ENCODE data around the genes PNPLA4, ANOS1, SHROOM2, MID1 and HCCS.

DNA sequence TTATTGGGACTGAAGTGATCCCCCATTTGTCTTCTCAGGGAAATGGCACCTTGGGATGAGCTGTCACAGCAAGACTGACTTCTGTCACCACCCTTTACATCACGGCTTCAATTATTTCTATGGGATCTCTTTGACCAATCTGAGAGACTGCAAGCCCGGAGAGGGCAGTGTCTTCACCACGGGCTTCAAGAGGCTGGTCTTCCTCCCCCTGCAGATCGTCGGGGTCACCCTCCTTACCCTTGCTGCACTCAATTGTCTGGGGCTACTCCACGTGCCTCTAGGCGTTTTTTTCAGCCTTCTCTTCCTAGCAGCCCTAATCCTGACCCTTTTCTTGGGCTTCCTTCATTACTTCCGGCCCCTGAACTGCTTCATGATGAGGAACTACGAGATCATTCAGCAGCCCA is 111.4 kb upstream of the PUDP start:
- CAGE, long polyA plus RNA: no peak
- RRBS: no CpG with 5 or more reads among the region's 9 CpGs

DNA sequence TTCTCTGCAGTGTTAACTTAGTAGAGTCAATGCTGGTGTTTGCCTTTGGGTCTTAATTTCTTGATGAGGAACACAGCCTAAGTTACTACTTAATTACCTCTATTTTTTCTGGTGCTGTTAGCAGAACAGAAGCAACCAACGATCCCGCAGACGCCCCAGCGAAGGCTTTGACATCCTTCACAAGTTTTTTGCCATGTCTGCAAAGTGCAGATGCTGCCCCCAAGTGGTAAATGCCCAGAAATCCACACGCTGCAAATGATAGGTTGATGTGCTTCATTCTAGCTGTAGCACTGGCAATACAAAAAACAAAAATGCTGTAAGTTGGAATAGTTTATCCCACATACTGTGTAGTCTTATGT is 1.4 kb downstream of the PNPLA4 start:
- CAGE, long polyA plus RNA: no peak
- RRBS: no CpG with 5 or more reads among the region's 5 CpGs

GRCh38 chrX:7926740-7928101 is at the start of gene PNPLA4:
Gene PNPLA4 (minus strand): TSS chrX:7927413.
- CAGE, long polyA plus RNA: start-site peak on the minus strand at chrX:7927375-7927453, 333 and 550 reads in 2 replicates; start-site peak on the minus strand at chrX:7927699-7927735, 67 and 516 reads in 2 replicates
- RRBS: 11% methylated on average over 25 of the region's 72 CpGs

DNA sequence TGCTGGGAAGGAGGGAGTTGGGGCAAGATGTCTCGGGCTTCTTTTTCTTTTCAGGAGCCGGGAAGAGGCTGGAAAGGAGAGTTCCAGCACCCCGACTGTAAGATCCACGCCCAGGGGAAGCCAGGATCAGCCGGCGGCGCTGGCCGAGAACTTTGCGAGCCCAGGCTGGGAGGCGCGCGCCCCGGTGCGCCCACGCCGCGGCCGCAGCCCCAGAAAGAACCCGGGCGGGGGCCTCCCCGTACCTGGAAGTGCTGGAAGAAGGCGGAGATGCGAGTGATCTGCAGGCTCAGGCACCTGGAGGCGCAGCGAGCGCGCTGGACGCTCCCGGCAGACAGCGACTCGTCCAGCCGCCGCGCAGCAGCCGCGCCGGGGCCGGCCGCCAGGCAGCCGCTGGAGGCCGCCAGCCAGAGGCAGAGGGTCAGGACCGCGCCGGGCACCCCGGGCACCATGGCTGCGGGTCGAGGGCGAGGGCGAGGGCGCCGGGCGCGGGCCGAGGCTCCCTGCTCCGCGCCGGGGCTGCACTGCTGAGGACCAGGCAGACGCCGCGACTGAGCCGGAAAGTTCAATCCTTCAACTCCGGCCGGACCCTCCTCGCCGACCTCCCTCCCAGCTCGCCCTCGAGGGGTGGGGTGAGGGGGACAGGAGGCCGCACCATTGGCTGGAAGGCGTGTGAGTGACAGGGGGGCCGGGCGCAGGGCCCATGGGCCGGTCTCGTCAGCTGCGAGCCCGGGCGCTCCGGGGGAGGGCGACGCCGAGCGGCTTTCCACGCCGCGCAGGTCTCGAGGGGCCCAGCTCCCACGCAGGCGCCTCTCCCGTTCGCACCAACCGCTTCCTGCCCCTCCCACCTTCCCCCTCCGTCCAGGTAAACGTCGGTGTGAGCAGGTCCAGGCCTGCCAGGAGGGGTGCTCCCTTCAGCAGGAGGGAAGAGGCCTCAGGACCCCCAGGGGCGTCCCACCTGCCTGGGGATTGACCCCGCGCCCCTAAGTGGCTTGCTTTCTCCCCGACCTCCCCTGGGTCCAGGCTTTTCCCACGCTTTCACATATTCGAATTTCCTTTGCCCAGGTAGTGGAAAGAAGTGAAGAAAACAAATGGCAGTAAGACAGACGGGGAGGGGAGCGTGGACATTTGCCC is at the start of gene ANOS1:
ANOS1 (minus strand) TSS at position 550 of the 1,131 bp plus-strand sequence.
- CAGE, long polyA plus RNA: no peak
- RRBS: 6% methylated on average over 48 of the region's 101 CpGs

DNA sequence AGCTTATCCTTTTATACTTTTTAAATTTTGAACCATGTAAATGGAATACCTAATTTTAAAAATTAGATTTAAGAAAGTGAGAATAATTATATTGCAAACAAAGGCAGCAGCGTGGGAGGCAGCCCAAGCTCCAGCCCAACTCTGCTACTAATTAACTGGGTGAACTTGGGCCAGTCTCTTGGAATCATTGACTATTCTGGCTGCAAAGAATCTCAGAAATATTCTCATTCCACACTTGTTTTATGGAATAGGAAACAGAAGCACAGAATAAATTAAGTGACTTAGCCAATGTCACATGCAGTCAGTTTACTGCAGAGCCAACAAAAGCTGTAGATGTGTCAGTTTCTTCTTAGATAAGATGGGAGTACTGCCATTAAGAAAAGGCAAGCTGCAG is 132.6 kb upstream of the FAM9B start:
- CAGE, long polyA plus RNA: no peak
- RRBS: no CpG with 5 or more reads among the region's 1 CpG

- CAGE, long polyA plus RNA: no peak
- RRBS: no CpG with 5 or more reads among the region's 6 CpGs
These were observed 8.4 kb upstream of the TBL1X start for GRCh38 chrX:9456363-9457023.

GRCh38 chrX:9516748-9517290 is 52.0 kb downstream of the TBL1X start:
- CAGE, long polyA plus RNA: no peak
- RRBS: no CpG with 5 or more reads among the region's 7 CpGs

DNA sequence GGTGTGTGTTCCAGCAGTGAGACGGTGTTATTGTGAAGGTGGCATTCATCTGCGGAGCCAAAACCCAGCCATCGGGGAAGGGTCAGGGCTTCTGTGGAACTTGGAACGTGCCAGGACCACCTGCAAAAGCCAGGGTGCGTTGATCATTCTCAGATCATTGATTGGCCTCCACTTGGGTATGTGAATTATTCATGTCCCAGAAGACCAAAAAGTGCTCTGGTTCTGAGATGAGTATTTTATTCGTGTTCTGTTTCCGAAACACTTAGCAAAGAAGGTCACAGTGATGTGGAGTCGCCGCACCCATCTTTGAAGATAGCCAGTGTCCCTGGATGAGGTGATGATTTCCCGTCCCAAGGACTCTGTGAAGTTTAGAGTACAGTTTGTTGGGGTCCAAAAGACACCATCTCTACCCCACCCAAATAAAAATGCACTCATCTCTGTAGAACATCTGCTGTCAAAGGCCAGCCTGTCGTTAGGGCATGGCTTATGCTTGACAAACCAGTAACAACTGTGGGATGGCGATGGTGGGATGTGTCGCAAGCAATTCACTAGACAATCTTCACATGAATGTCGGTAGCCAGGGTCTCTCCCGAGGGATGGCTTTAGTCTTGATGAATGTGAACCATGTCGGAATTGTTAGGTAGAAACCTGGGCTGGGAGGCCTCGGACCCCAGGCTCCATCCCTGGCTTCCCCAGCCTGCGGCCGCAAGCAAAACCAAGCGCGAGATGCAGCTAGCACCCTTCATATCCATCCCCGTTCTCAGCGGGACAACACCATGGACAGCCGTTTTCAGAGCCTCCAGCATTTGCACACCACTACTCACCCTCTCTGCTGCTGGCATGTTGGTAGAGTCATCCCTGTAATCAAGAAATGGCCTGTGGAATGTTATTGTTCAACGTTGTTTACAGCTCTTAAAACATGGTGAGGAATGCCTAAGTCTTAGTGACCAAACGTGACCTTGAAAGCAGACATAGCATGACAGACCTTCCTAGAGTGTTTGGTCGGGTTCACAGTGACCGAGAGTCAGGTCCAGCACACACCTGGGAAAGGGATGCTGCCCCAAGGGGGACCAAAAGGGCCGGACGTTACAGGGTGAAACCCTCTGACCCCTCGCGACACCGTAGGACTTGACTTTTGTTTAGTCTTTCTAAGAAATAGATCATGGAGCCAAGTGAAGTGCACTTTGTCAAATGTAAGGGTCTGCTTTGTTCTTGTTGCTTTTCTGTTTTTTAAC is 47.1 kb downstream of the GPR143 start:
- CAGE, long polyA plus RNA: no peak
- RRBS: no CpG with 5 or more reads among the region's 33 CpGs

GRCh38 chrX:9786182-9786794 is at the start of gene SHROOM2:
Gene SHROOM2 (plus strand): TSS chrX:9786429.
- CAGE, long polyA plus RNA: no peak
- RRBS: 5% methylated on average over 37 of the region's 94 CpGs

DNA sequence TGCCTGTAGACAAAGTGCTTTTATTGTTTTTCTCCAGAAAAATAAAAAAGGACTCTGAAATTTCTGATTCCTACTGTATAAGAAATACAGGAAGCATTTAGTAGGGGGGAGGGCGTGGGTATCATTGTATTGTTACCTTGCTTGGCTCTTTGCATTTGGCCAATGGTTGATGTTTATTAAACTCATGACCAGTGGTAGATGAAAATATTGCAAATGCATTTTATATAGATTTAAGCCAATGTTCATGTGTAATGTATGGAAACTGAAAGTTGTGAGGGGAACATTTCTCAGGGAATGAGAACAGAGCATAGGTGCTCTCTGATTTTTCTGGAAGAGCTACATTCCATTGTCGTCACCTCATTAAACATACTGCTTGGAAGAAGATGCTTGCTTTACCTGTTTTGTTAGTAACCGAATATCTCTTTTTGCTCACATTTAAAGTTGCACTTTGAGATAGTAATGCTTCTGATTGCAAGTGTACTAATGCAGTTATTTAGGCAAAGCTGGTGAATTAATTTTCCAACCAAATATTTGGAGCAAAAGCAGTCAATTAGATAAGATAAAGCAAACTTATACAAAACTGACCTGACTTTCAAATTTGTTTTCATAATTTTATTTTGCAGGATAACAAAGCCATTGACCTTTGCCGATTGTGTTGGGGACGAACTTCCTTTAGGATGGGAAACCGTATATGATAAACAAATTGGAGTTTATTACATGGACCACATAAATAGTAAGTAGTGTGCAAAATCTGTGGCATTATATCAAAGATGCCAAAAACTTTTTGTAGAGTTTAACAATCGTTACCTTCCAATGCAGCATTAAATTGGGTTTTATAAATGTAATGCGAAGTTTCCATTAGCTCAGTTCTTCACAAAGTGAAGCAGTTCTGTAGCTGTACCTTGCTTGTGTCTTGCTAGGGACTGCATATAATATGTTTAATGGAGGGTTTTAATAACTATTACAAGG is 93.7 kb upstream of the CLCN4 start:
- CAGE, long polyA plus RNA: no peak
- RRBS: no CpG with 5 or more reads among the region's 8 CpGs

DNA sequence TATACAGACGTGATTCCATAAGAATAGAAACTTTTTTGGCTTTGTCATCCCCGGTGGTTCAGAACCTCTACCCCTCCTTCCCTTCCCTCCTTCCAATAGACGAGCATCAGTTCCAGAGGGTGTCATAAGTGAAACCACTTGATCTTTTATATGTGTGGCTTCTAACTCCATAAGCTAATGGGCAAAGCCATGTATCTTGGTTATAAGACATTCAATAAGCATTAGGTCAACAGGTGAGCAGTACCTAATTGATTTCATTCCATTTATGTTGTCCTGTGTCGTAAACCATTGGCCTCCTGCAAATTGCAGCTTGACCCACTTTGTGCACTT is 58.0 kb upstream of the CLCN4 start:
- CAGE, long polyA plus RNA: no peak
- RRBS: no CpG with 5 or more reads among the region's 4 CpGs

DNA sequence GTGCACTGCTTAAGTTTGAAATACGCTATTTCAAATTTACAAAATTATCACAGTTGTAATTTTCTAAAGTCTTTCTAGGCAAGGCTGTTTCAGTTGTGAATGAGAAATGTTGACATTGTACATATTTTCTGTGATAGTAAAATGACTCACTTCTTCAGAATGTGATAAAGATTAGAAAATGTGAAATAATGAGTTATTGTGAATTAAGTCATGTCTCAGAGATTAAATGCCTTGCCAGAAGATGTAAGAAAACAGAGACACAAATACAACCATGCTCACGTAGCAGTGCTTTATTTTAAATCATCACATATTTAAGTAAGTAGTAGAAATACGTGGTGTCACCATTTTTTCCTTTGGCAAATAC is 763 bp downstream of the CLCN4 start:
- CAGE, long polyA plus RNA: no peak
- RRBS: no CpG with 5 or more reads among the region's 3 CpGs

GRCh38 chrX:10620145-10620815 is at the start of gene MID1:
Gene MID1 (minus strand): TSS chrX:10620585.
- CAGE, long polyA plus RNA: no peak
- RRBS: 13% methylated on average over 16 of the region's 46 CpGs

- CAGE, long polyA plus RNA: no peak
- RRBS: no CpG with 5 or more reads among the region's 6 CpGs
These were observed 57.0 kb upstream of the MID1 start for GRCh38 chrX:10677318-10677827.

DNA sequence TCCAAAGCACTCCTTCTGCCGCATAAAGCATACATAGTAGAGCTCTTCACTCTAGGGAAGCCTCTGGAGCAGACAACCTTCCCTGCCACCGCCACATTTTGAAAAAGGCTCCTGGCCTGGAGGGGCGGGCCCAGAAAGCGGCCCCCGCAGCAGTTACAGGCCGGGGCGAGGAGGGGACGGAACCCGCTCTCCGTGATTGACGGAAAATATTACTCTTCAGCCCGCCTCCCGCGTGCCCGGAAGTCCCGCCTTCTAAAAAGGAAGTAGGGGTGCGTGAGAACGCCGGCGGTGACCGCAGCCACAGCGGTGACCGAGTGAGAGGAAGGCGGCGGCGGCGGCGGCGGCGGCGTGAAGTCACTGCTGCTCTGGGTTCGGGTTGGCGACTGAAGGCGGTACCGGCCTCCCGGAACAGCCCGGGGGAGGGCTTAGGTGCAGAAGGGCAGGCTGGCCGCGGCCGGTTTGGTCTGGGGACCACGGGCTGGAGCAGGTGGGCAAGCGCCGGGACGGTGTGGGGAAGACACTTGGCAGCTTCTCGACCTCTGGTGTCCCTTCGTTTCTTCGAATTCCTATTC is at the start of gene HCCS:
HCCS (plus strand) TSS at position 301 of the 572 bp plus-strand sequence.
- CAGE, long polyA plus RNA: no peak
- RRBS: 24% methylated on average over 15 of the region's 47 CpGs

DNA sequence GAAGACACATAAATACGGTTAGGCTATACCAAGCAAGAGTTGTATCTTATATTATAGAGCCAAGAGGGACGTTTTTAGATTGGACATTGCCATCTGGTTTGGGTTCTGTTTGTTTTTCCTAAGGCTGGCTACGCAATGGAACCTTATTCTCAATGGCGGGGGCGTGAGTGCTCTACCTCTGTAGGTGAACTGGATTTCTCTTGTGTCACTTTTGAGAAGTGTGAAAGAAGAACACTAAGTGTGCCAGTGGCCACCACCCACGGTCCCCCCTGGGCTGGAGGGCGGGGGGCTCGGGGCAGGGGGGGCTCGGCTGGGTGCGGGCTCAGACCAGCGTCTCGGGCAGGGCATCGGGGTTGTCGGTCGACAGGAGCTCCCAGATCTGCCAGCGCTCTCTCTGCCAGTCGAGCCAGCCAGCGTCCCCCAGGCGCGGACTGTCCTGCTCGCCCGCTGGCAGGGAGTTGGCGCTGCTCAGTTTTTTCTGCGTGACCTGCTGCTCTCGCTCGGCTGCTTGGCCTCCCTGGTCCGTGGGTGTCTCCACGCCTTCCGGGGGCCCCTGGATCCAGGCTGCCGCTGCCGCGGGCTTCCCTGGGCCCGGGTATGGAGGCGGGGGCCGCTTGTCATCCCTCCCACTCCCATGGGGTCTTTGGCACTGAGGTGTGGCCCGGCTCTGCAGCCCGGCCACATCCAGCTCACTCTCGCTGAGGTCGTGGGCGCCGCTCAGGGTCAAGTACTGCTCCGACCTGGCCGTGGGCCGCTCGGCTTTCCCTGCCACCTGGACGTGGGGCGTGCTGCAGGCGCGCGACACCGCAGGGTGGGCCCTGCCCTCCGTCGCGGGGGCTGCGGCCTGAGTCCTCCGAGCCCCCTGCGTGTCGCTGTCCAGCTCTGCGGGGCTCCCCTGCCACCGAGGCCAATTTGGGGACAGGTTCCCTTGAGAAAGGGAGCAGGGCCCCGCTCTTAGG is 27.7 kb downstream of the HCCS start:
- CAGE, long polyA plus RNA: no peak
- RRBS: 52% methylated on average over 8 of the region's 61 CpGs

DNA sequence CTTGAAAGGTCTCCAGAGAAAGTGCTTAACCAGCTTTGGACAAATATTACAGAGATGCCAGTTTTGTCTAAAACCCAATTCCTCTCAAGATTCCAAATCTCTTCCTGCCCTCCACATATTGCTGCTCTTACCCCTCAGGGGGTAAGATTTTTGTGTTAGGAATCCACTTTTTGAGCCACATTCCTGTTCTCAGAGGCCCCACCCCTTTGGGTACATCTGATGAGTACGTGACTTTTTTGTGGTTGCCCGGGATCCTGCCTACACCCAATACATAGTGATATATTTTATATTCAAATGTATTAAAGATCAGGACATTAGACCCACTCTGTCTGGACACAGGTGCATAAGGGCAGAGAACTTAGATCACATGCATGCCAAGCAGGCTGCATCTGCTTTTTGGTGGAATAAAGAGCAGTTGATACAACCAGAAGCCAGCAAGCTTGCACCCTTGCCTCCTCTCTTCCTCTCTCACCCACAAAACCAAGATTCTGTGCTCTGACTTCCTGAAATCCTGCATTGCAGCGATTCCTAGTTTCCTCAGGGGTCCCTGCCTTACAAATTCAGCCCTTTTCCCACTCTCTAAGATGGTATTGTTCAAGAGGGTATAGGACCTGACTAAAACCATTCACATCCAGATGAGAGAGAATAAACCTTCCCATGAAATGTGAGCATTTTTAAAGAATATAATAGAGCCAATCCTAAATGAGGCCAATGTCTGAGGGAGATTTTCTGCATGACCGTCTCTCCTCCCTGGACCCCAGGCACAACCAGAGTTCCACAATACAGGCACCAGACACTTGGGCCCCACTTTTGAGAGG is 2.2 kb downstream of the AMELX start:
- CAGE, long polyA plus RNA: no peak
- RRBS: no CpG with 5 or more reads among the region's 4 CpGs

- CAGE, long polyA plus RNA: no peak
- RRBS: no CpG with 5 or more reads among the region's 6 CpGs
These were observed 131.3 kb downstream of the AMELX start for GRCh38 chrX:11424168-11425284.

DNA sequence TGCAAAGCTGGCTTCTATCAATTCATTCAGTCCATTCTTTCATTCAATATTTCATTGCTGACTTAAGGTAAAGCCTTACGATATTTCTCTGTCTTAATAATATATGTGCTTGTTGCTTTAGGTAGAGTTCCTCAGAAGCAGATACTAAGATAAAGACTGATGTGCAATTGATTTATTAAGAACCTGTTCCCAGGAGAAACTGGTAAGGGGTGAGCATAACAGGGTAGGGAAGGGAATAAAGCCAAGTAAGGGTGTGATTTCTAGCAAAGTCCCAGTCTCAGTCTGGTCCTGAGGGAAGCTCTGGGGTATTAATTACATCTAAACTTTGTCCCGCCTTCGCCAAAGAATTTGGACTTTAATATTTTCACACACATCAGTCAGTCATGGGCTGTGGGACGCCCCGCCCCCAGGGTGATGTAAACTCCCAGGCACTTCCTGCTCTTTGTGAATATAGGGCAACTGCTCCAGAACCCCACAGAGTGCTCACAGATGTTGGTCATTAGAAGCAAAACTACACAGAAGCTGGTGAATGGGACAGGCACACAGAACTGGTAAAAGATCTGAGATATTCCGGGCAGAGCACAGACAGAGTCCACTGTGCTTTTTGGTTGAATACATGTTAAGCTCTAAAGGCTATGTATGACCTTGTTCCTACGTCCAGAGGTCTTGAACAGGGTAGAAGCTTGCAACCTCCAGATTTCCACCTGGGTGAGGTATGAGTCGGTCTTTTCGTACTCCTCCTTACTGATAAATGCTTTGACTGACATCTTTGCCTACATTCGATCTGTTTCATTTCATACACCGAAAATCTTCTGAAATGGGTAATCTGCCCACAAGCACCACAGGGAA is 144.3 kb downstream of the AMELX start:
- CAGE, long polyA plus RNA: no peak
- RRBS: no CpG with 5 or more reads among the region's 11 CpGs

DNA sequence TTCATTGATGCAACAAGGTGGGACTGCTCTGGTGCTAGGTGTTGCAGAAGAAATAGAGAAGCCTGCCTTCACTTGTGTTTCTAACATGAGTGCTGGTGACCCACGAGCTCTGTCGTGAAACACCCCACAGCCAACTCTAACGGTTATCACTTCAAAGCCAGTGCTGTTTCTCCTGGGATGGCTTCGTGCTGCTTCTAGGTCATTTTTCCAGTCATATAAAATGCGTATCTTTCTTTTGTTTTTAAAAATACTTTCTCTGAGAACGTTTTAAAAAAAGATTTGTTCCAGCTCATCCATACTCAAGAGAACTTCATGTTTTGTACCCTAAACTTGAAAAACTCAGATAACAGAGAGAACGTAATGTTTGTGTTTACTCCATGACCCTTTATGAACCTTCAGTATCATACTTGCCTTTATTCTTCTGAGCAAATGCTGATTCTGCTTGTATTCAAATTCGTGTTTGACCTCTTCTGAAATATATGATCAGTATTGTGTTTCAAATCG is 18.7 kb upstream of the PRPS2 start:
- CAGE, long polyA plus RNA: no peak
- RRBS: no CpG with 5 or more reads among the region's 9 CpGs

Measured in osteoblast (primary cell).